Mucosa of descending colon (tissue), 1 donor: ENCODE measurements around a stretch of chr17.

DNA sequence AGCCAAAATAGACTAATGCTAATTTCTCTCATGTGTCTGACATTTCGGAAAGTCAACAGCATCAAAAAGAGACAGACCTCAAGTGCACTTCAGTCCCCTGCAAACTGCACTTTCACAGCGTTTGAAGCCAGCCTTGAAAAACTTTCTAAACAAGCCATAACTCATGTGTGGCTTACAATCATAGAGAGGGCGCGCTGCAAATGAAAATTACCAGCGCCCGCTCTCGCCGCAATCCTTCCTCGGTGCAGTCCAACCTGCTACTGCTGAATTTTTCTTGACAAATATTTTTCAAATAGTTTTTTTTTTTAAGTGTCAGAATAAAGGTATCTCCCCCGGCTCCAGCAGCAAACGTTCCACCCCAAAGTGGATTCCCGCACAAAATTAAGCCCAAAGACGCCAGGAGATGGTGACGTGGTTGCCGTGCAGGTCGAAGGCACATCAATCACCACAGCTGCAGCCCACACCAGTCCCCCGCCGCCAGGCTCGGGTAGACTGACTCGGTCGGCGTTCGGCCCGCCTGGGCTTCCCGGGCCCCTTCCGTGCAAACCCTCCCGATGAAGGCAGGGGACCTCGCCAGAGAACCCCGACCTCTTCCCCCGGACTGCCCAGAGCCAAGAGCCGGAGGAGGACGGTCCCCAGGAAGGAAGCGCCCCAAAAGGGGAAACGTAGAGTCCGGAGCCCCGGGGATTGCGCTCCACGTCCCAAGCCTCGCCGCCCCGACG lies 652 bp downstream of the GRB2 start:
- PRO-cap = unidirectional peak, plus-strand start at position 199 of the sequence; bidirectional peak, plus-strand start at position 441 of the sequence, minus-strand start at position 265 of the sequence

GRCh38 chr17:75405948-75406329 lies 461 bp upstream of the GRB2 start:
- PRO-cap = no peak

DNA sequence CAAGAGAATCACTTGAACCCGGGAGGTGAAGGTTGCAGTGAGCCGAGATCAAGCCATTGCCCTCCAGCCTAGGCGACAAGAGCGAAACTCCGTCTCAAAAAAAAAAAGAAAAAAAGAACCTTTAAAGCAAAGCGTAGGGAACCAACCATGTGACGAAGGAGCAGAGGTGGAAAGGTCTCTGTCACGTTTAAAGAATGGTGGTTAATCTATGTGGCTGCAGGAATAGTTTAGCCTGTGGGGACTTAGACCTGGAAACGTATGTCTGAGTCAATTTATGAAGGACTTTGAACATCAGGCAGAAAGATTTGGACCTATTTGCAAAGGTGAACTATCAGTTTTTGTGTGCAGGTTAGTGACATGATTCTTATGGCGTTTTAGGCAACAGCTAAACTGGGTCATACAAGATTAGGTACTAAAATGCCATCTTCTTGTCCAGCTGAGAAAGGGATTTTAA lies 1.0 kb upstream of the TMEM94 start:
- PRO-cap = bidirectional peak, plus-strand start at position 331 of the sequence, minus-strand start at position 196 of the sequence

GRCh38 chr17:75487160-75487502 lies 28.2 kb downstream of the CASKIN2 start:
- PRO-cap = no peak

DNA sequence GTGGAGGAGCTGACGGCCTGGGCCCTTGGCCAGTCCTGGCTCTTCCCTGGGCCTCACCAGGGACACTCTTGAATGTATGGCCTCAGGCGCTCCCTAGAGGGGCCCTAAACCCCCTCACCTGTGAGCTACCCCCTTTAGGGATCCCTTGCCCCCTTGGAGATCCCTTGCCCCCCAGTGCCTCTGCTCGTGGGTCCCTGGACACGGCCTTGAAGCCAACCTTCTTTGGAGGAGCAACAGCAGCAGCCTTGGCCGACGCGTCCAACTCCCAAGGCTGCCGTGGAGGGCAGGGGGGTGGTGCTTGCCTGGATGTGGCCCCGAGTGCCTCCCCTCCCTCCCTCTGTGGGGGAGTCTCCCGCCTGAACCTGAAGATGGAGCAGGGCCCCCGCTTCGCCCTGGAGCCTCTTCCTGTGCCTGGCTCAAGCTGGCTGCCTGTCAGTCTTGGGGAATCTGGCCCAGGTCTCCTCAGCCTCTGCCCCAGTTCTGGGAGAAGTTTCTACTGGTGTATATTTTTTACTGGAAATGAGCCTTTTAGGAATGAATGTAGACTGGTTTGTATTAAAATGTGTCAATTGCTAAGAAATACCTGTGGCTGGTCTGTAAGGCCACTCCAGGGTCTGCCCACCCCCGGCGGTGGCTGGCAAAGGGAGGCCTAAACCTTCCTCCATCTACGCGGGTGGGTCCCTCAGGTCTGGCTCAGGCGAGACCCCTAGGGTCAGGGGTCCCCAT lies 15.7 kb downstream of the CASKIN2 start:
- PRO-cap = no peak

DNA sequence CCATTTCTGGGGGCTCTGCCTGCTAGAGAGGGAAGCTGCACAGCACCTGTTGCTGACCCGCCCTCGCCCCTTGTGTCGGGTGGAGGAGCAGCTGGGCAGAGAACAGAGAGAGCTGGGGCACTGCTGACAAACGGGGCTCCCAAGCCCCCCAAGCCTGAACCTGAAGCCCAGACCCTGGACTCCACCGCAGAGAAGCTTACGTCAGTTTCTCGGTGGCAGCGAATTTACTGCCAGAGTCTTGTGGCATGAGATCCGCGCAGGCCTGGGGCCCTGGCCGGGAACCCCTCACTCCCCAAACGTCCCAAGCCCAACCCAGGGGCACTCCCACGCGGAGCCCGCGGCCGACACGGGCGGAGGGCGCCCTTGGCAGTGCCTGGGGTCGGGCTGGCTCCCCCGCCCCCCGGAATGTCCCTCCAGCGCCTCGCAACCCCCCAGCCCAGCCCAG lies 564 bp downstream of the CASKIN2 start:
- PRO-cap = unidirectional peak, plus-strand start at position 243 of the sequence

DNA sequence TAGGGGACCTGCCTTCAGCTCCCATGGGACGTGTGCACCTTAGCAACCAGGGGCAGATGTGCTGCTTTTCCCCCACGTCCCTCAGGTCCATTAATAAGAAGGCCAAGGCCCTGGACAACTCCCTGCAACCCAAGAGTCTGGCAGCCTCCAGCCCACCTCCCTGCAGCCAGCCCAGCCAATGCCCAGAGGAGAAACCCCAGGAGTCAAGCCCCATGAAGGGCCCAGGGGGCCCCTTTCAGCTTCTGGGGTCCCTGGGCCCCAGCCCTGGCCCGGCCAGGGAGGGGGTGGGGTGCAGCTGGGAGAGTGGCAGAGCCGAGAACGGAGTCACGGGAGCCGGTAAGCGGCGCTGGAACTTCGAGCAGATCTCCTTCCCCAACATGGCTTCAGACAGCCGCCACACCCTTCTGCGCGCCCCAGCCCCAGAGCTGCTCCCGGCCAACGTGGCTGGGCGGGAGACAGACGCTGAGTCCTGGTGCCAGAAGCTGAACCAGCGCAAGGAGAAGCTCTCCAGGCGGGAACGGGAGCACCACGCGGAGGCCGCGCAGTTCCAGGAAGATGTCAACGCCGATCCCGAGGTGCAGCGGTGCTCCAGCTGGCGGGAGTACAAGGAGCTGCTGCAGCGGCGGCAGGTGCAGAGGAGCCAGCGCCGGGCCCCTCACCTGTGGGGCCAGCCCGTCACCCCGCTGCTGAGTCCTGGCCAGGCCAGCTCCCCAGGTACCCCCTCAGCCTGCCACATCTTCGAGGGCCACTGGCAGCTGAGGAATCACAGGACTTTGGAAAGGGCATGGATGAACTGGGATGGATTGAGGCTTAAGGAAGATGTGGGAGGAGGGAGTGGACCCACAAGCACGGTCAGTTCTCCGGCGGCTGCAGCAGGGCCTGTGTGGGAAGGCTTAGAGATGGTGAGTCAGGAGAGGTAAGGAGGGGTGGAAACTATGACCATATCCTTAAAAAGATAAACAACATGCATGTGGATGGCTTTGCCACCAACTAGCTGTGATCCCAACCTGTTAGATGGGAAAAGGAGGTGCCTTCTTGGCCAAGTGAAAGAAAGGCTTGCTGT lies 3.5 kb upstream of the LLGL2 start:
- PRO-cap = no peak

DNA sequence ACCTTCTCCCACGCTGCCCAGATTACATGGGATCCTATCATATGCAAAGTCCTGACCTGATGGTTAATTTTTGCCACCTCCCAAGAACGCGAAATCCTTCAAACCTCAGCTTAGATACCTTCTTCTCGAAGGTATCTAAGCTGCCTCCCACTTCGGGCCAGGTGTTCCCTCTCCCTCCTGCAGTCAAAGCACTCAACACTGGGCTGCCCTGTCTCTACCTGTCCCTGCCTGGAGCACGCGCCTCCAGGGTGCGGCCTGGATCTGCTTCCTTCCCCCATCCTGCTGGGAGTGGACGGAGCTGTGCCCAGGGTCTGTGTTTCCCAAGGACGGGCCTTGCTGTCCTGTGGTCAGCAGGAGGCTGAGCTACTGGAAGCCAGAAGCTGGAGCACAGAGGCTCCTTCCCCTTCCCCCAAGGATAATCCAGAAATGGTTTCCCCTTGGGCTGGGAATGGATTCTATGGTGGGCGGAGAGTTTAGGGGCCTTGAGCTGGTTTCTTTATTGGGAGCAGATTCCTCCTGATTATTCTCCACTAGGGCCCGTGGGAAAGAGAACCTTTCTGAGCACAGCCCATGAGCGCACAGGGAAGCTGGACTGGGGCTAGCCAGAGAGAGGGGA lies 16.7 kb downstream of the LLGL2 start:
- PRO-cap = bidirectional peak, plus-strand start at position 211 of the sequence, minus-strand start at position 194 of the sequence

DNA sequence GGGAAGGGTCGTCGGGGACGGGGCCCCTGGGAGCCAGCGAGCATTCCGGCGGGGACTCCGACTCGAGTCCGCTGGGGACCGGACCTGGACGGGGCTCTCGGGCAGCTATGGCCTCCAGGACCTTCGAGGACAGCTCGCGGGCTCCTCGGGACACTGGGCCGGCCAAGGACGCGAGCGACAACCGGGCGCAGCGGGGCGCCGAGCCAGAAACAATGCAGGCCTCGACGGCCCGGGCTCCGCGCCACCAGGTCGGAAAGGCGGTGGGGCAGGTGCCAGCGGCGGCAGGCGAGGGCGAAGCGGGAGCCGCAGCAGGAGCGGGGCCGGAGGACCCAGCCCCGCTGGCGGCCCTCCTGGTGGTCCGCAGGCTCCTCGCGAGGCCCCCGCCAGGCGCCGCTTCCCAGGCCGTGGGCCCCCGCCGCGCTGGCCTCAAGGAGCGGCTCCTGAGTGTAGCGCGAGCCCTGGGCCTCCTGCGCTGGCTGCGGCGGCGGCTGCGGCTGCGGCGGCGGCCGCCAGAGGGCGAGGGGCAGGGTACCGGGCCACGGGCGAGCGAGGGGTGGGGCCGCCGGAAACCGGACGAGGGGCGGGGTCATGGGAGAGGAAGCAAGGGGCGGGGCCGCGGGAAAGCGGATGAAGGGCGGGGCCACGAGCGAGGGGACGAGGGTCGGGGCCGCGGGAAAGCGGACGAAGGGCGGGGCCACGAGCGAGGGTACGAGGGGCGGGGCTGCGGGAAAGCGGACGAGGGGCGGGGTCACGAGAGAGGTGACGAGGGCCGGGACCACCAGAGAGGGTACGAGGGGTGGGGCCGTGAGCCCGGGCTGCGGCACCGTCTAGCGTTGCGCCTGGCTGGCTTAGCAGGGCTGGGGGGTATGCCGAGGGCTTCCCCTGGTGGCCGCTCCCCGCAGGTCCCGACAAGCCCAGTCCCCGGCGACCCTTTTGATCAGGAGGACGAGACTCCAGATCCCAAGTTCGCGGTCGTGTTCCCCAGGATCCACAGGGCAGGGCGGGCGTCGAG lies 1.4 kb downstream of the MYO15B start:
- PRO-cap = bidirectional peak, plus-strand start at position 630 of the sequence, minus-strand start at position 478 of the sequence

GRCh38 chr17:75596075-75596682 lies 8.6 kb downstream of the MYO15B start:
- PRO-cap = no peak

- PRO-cap = no peak
Measured at GRCh38 chr17:75615246-75616086, 17.8 kb upstream of the SMIM5 start.

DNA sequence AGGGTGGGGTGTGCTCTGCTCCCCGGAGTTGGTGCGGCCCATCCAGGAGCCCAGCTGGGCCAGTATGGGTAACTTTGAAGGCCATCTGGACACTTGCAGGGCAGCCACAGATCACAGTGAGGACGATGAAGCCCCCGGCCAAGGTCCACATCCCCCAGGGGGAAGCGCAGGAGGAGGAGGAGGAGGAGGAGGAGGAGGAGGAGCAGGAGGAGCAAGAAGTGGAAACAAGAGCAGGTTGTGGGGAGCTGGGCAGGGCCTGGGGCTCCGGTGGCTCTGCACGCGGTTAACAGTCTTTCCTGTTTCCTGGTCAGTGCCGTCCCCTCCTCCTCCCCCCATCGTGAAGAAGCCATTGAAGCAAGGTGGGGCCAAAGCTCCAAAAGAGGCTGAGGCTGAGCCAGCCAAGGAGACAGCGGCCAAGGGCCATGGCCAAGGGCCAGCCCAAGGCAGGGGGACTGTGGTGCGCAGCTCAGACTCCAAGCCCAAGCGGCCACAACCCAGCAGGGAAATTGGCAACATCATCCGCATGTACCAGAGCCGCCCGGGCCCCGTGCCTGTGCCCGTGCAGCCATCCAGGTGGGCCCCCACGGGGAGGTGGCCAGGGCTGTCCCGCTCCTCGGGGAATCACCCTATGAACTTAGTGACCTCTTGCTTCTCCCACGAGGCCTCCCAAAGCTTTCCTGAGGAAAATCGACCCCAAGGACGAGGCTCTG lies 16.9 kb upstream of the SMIM5 start:
- PRO-cap = bidirectional peak, plus-strand start at position 376 of the sequence, minus-strand start at position 288 of the sequence

DNA sequence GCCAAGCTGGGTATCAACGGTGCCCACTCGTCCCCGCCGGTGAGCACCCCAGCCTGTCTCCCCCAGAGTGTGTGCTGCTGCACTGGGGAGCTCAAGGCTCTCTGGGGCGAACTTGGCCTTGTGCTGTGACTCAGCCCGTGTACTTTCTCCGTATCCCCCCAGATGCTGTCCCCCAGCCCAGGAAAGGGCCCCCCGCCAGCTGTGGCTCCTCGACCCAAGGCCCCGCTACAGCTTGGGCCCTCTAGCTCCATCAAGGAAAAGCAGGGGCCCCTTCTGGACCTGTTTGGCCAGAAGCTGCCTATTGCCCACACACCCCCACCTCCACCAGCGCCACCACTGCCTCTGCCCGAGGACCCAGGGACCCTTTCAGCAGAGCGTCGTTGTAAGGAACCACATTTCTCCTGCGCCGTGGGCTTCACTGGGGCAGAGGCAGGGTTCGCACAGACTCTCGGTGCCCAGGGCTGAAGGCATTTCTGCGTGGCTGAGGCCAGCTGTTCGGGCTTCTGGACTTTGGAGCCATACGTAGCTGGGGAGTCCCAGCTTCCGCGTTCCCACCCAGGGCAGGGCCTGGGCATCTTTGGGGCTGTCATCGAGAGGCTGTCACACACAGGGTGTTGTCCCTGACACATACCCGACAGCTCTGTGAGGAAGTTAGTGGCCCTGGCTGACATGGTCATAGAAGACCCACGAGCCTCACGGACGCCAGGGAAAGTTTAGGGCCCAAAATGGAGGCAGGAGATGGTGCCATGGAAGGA lies 16.1 kb upstream of the SMIM5 start:
- PRO-cap = bidirectional peak, plus-strand start at position 623 of the sequence, minus-strand start at position 475 of the sequence

DNA sequence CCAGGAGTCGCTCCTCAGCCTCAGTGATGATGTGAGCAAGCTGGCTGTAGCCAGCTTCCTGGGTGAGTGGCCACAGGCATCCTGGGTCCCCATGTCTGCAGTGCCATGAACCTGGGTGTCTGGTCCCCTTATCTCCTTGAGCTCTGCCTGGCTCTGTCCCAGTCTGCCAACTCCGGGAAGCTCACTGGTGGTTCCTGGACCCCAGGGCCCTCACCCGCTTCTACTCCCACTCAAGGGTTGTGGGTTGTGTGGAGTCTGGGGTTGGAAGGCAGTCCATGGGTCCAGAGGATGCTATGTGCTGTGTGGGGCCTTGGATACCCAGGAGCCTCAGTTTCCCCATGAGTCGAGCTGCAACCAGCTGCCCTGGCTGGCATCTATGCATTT lies 11.7 kb upstream of the SMIM5 start:
- PRO-cap = no peak

GRCh38 chr17:75693037-75693364 lies 25.9 kb downstream of the SAP30BP start:
- PRO-cap = no peak

- PRO-cap = no peak
Measured at GRCh38 chr17:75757332-75757825, 7.6 kb downstream of the GALK1 start.

GRCh38 chr17:75773159-75773701 lies 6.3 kb downstream of the H3-3B start:
- PRO-cap = no peak

GRCh38 chr17:75808713-75809419 lies 24.3 kb downstream of the UNK start:
- PRO-cap = no peak

- PRO-cap = bidirectional peak, plus-strand start at chr17:75843824, minus-strand start at chr17:75843772
Measured at GRCh38 chr17:75843580-75843949, 639 bp downstream of the UNC13D start.

DNA sequence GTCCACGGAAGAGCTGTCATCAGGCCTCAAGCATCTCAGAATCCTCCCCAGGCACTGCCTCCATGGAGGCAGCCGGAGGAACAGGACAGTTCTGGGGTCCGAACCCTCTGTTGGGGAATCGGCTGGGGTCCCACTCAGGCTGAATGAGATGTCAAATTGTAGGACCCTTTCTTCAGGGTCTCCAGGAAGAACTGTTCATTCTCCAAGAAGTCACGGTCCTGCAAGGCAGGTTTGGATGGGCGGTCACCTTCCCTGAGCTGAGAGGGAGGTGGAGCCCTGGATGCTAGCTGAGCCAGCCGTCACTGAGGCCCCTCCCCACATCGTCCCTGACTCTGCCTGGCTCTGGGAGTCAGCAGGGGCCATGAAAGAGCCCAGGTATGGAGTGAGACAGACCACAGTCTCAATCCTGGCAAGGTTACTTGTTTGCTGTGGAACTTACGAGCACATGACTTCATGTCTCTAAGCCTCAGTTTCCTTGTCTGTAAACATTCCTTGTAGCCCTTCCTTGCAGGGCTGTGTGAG lies 6.0 kb upstream of the MRPL38 start:
- PRO-cap = no peak